Measurements from ENCODE around the genes NXT1 and PYGB.

DNA sequence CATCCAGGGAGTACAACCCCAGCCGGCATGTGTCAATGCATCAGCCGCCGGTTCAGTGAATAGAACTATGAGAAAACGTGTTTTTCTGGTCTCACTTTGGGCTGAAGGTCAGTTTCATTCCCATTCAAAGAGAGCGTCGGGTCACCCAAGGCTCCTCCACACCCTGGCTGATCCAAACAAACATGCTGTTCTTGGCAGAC lies 35.5 kb upstream of the NXT1 start:
- RRBS, result no CpG with 5 or more reads among the region's 6 CpGs
CAGE:
- cytosol, long polyA plus RNA, result no peak
- long polyA plus RNA, result no peak
- nucleus, long polyA plus RNA, result no peak

- RRBS, result 0% methylated on average over 3 of the region's 54 CpGs
CAGE:
- cytosol, long polyA plus RNA, result no peak
- long polyA plus RNA, result no peak
- nucleus, long polyA plus RNA, result no peak
These were observed 506 bp upstream of the NXT1 start for GRCh38 chr20:23349869-23350701.

DNA sequence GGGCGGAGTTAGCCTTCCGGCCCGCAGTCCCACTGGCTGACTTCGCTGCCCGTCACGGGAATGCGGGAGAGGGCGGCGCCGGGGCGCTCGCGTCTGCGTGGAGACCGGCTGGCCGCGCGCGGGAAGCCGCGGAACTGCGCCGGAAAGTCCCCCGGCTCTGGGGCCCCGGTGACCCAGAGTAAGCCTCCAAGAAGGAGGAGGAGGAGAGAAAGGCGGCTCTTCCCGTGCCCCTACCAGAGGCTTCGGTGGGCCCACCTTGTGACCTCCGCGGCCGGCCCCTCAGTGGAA lies at the start of gene NXT1:
Gene NXT1, plus strand, starts transcription at position 90 of the 288 bp plus-strand sequence.
- RRBS, result 2% methylated on average over 19 of the region's 31 CpGs
CAGE:
- cytosol, long polyA plus RNA, result start-site peak on the plus strand centred at position 98 of the sequence, 58 bp wide, 304 reads
- long polyA plus RNA, result start-site peak on the plus strand centred at position 116 of the sequence, 121 bp wide, 451 and 247 reads in 2 replicates
- nucleus, long polyA plus RNA, result start-site peak on the plus strand centred at position 94 of the sequence, 75 bp wide, 193 reads

GRCh38 chr20:23400832-23401833 lies 20.2 kb downstream of the NAPB start:
- RRBS, result no CpG with 5 or more reads among the region's 16 CpGs
CAGE:
- cytosol, long polyA plus RNA, result no peak
- long polyA plus RNA, result no peak
- nucleus, long polyA plus RNA, result no peak

DNA sequence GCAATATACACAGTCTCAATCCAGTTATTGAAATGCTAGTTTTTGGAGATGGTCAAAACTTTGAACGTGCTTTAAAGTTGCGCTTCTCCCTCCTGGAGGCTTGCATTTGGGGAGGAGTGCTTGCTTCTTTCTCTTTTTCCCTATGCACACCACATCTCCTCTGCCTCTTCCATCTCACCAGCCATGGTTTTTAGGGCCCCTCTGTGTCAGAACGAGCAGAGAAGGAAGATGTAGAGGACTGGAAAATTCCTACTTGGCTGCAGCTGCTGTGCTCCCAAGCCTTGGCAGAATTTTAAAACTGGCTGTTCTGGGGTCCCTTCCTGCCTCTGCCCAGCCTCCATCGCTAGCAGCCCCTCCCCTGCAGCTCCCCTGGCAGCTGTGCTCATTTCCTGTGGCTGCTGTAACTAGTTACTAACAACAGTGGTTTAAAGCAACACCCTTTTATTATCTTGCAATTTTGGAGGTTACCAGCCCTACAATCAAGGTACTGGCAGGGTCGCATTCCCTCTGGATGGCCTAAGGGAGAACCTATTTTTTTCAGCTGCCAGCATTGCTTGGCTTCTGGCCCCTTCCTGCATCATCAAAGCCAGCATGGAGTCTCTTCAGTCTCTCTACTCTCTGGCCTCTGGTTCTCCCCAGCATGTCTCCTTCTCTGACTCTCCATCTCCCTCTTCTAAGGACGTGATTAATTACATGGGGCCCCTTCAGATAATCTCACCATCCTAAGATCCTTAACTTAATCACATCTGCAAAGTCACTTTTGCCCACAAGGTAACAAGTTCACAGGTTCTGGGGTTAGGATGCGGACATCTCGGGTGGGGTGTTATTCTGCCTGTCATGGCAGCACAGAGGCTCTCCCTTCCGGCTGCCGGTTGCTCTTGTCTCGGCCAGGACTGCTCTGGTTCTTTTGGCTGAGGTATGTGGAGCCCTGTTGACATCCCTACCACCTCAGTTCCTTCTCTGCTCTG lies 3.8 kb upstream of the CST11 start:
- RRBS, result no CpG with 5 or more reads among the region's 11 CpGs
CAGE:
- cytosol, long polyA plus RNA, result no peak
- long polyA plus RNA, result no peak
- nucleus, long polyA plus RNA, result no peak

DNA sequence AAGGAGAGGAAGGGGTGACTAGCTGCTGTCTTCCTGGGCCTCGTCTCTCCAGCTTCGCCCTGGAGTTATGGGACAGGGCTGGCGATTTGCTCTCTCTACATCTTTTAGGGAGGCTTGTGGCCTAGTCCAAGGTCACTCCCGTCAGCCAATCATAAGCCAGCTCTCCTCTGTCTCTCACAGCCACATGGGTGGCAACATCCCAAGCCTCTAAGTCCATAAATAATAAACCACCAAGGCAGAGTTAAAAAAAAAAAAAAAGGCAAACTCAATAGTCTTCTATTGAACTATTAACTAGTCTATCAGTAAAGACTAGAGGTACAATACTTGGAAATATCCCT lies 7.3 kb downstream of the CST3 start:
- RRBS, result no CpG with 5 or more reads among the region's 4 CpGs
CAGE:
- cytosol, long polyA plus RNA, result no peak
- long polyA plus RNA, result no peak
- nucleus, long polyA plus RNA, result no peak

DNA sequence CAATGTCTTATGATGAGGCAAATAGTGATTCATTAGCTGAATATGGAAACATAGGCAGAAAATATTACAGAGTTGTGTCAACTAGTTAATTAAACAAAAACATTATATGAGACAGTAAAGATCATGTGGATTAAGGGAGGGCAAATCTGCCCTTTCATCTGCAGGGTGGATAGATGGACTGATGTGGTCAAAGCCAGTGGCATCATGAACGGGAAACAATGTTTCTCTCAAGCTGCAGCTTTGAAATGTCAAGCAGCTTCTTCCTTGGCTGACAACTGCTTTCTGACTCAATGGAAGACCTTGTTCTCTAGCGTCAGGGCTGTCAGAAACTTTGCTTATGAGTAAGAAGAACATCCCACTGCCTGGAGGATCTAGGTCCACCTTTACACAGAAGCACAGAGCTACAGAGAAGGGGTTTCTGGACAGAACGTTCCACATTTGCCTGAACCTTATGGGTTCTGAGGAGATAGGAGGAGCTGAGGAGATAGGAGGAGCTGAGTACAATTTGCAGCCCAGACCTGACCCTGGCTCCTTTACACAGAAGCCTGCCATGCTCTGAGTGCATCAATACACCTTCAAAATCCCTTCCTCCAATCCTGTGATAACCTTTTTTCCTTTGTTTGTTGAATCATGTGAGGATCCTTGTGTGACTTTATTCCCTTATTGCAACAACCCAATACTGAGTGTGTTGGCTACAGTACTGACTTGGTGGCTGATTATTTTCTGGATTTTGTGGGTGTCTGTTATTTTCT lies 6.0 kb downstream of the CST5 start:
- RRBS, result no CpG with 5 or more reads among the region's 3 CpGs
CAGE:
- cytosol, long polyA plus RNA, result no peak
- long polyA plus RNA, result no peak
- nucleus, long polyA plus RNA, result no peak

- RRBS, result no CpG with 5 or more reads among the region's 6 CpGs
CAGE:
- cytosol, long polyA plus RNA, result no peak
- long polyA plus RNA, result no peak
- nucleus, long polyA plus RNA, result no peak
These were observed 4.7 kb downstream of the CST5 start for GRCh38 chr20:23874736-23875384.

- RRBS, result no CpG with 5 or more reads among the region's 15 CpGs
CAGE:
- cytosol, long polyA plus RNA, result no peak
- long polyA plus RNA, result no peak
- nucleus, long polyA plus RNA, result no peak
These were observed 49.2 kb upstream of the CST5 start for GRCh38 chr20:23928662-23929159.

DNA sequence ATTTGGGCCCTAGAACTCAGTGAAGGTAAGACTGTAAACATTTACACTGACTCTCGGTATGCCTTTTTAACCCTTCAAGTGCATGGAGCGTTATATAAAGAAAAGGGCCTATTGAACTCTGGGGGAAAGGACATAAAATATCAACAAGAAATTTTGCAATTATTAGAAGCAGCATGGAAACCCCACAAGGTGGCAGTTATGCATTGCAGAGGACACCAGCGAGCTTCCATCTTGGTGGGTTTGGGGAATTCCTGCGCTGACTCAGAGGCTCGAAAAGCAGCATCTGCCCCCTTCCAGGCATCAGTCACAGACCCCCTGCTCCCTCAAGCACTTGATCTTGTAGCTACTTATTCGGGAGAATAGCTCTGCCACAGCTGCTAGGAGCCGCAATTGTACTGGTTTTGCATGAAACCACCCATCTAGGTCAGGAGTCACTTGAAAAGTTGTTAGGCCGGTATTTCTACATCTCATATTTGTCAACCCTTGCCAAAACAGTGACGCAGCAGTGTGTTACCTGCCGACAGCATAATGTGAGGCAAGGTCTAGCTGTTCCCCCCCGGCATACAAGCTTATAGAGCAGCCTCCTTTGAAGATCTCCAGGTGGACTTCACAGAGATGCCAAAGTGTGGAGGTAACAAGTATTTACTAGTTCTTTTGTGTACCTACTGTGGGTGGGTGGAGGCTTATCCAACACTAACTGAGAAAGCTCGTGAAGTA lies 18.8 kb upstream of the CST7 start:
- RRBS, result 71% methylated on average over 1 of the region's 12 CpGs
CAGE:
- cytosol, long polyA plus RNA, result no peak
- long polyA plus RNA, result no peak
- nucleus, long polyA plus RNA, result no peak

DNA sequence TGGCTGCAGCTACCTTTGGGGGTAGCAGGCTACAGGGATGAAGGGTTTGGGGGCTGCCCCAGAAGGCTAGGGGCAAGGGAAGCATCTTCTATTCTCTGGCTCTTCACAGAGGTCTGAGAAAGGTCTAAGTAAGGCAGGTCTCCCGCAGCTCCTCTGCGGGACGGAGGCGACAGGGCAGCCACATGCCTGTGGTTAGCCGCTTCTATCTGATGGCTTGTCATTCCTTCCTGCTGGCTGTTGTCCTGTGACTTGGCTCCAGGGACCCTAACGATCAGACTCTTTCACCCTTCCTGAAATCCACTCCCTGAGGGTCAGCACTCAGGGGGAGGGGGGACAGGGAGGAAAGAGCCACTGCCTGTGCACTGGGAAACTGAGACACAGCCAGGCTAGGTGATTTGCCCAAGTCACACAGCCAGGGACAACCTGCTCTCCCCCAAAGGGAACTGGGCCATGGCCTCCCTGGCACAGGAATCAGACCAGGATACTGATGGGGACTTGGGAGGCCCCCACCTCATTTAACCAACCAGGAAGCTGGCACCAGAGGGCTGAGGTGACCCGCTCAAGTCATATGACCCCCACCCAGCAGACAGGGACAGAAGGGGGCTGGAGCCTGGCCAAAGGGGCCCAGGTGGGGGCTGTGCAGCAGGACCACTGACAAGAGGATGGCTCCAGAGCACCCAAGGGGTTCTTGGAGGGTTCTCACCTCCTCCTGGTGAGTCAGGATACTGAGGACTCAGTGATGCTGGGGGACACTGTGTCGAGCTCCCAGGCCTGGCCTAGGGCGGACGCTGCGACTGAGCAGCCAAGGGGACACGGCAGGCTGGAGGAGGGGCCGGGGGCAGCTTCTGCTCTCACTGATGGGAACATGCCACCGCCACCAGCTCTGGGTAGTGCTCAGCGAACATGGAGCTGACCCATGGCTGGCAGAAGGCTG lies 936 bp downstream of the CST7 start:
- RRBS, result no CpG with 5 or more reads among the region's 15 CpGs
CAGE:
- cytosol, long polyA plus RNA, result no peak
- long polyA plus RNA, result no peak
- nucleus, long polyA plus RNA, result no peak

- RRBS, result no CpG with 5 or more reads among the region's 2 CpGs
CAGE:
- cytosol, long polyA plus RNA, result no peak
- long polyA plus RNA, result no peak
- nucleus, long polyA plus RNA, result no peak
These were observed 6.0 kb downstream of the CST7 start for GRCh38 chr20:24955073-24955443.

GRCh38 chr20:24987326-24987670 lies 5.3 kb downstream of the APMAP start:
- RRBS, result no CpG with 5 or more reads among the region's 1 CpG
CAGE:
- cytosol, long polyA plus RNA, result no peak
- long polyA plus RNA, result no peak
- nucleus, long polyA plus RNA, result no peak

GRCh38 chr20:25009100-25009478 lies 16.5 kb upstream of the APMAP start:
- RRBS, result no CpG with 5 or more reads among the region's 4 CpGs
CAGE:
- cytosol, long polyA plus RNA, result no peak
- long polyA plus RNA, result no peak
- nucleus, long polyA plus RNA, result no peak

GRCh38 chr20:25013317-25013692 lies 20.8 kb upstream of the APMAP start:
- RRBS, result 96% methylated on average over 4 of the region's 14 CpGs
CAGE:
- cytosol, long polyA plus RNA, result no peak
- long polyA plus RNA, result no peak
- nucleus, long polyA plus RNA, result no peak

DNA sequence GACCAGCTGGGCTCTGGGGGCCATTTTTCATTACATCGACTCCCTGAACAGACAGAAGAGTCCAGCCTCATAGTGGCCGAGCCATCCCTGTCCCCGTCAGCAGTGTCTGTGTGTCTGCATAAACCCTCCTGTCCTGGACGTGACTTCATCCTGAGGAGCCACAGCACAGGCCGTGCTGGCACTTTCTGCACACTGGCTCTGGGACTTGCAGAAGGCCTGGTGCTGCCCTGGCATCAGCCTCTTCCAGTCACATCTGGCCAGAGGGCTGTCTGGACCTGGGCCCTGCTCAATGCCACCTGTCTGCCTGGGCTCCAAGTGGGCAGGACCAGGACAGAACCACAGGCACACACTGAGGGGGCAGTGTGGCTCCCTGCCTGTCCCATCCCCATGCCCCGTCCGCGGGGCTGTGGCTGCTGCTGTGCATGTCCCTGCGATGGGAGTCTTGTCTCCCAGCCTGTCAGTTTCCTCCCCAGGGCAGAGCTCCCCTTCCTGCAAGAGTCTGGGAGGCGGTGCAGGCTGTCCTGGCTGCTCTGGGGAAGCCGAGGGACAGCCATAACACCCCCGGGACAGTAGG lies 22.3 kb upstream of the PYGB start:
- RRBS, result no CpG with 5 or more reads among the region's 12 CpGs
CAGE:
- cytosol, long polyA plus RNA, result no peak
- long polyA plus RNA, result no peak
- nucleus, long polyA plus RNA, result no peak

DNA sequence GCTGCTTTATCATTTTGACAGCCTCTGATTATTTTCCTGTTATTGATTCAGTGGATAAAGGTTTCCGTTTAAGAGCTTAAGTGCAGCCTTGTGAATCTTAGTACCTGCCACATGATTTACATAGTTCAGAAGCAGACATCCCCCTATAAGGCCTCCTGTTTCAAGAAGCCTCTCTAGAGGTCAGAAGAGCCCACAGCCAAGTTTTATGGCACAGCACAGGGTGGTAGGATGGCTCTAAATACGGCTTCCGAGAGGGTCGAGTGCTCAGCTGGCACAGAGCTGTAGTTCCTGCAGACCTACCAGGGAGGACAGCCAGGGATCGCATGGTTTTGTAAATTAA lies 17.6 kb upstream of the PYGB start:
- RRBS, result no CpG with 5 or more reads among the region's 5 CpGs
CAGE:
- cytosol, long polyA plus RNA, result no peak
- long polyA plus RNA, result no peak
- nucleus, long polyA plus RNA, result no peak

DNA sequence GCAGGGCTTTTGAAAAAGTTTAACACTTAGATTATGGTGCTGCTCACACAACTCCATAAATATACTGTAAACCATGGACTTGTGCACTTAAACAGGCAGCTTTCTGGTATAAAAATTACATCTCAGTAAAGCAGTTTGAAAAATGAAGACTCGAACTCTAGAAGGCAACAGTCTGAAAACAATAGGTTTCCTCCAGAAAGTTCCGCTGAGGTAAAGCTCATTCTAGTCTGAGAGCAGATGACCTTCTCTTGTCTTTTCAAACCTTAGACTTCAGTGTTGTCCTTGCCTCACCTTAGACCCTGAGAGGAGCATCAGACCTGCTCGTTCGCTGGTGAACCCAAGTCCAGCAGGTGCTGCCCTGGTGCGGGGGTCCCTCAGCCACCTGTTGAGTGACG lies 14.8 kb upstream of the PYGB start:
- RRBS, result no CpG with 5 or more reads among the region's 6 CpGs
CAGE:
- cytosol, long polyA plus RNA, result no peak
- long polyA plus RNA, result no peak
- nucleus, long polyA plus RNA, result no peak

- RRBS, result under 1% methylated on average over 68 of the region's 125 CpGs
CAGE:
- cytosol, long polyA plus RNA, result no peak
- long polyA plus RNA, result no peak
- nucleus, long polyA plus RNA, result no peak
These were observed at the start of gene PYGB for GRCh38 chr20:25247876-25249111. TSS of gene PYGB (plus strand) at chr20:25248085.

DNA sequence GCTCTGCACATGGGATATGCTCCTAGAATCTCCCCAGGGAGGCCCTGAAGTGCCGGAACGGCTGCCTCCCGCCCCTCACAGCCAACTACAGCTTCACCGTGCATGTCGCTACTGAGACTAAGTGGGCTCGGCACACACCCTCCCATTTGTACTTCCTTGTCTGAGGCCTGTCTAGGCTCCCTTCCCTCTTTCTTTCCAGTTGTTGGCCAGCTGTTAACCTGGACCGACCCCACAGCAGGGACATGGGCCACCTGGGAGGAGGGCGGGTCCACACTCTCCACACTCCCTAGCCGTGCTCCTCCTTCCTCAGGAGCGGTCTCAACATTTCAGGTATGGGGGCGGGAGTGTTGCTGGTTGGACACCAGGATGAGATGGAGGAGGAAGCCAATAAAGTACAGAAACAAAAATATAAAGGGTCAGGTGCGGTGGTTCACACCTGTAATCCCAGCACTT lies 69.8 kb downstream of the PYGB start:
- RRBS, result no CpG with 5 or more reads among the region's 12 CpGs
CAGE:
- cytosol, long polyA plus RNA, result no peak
- long polyA plus RNA, result no peak
- nucleus, long polyA plus RNA, result no peak